Neural progenitor cell (in vitro differentiated cells): ENCODE measurements around a stretch of chr1.

DNA sequence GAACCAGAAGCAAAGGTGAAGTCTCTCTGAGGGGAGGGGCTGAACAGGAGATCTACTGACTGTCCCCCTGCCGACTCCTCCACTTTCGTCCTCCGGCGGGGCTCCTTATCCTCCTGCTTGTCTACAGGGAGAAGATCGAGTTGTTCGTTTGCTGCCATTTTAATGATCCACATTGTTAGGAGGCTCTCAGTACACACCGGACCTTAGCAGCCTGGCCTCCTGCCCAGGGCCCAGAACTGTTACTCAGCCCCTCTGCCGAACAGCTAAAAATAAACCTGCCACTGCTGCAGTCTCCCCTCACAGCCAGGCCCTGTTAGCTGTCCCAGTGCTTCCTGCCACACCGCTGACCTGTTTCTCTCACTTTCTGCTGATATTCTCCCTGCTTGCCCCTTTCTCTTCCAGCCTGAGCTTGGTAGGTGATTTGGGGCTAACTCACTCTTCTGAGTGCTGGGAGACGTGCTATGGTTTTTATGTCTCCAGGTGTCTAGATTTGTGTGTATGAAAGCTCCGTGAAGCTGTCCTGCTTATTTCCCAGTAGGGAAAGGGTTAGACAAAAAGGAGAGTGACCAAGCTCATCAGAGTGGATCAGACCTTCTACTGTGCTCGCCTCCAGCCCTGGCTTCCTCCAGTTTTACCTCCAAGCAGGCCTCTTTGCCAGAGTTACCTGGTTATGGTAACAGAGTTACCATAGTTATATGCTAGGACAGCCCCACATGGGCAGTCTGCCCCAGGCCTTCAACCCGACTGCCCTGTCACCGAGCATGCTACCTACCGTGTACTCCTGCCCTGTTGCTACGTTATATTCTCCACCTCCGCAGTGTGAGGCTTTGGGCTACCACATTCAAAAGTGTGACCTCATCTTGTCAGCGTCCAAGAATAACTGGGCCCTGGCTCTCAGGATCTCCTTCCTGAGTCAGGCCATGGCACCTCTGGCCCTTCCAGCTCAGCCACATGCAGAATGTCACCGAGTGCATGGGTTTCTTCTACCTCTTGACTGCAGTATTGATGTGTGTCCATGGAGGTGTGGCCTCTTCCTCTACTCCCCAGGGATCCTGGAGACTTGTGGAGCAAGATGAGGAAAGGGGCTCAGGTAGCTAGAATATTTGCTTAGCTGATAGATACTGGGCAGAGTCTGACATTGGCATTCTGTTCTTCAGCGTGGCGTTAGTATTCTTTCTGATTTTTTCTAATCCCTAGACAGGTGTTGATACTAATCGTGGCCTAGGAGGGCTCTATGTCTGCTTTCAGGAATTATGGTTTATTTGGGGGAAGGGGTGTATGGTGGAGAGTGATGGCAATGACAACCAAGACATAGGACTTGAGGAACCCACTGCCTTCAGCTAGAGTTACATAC is 8.7 kb downstream of the MAPKAPK2 start:
- RAMPAGE, long total RNA: no peak

DNA sequence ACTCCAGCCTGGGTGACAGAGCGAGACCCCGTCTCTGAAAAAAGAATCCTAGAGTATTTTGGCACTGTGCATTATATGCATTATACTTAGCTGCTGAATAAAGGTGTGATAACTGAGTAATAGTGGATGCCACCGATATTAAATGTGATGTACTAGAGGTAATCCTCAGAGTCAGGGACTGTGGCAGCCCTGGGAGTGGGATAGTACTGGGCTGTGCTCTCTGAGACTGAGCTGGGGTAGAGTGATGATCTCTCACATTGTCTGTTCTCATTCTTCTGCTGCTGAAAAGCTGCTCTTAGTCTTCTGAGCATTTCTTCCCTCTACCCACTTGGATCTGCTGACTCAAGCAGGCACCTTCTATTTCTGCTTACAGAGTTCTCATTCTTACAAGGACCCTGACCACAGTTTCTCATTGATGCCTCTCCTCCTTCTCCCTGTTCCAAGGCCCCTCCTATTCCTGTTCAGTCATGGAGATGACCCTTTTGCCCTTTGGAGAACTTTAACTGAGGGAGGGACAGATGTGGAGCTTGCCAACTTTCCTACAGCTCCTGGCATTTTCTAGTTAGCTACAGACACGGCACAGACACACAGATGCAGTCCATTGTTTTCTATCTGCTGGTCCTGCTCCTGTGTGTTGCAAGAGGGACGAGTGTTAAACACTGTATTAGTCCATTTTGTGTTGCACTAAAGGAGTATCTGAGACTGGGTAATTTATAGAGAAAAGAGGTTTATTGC is 12.1 kb downstream of the MAPKAPK2 start:
- RAMPAGE, long total RNA: no peak

GRCh38 chr1:206734713-206735712 is 35.6 kb upstream of the IL19 start:
- RAMPAGE, long total RNA: no peak

GRCh38 chr1:206766032-206766927 is 4.3 kb upstream of the IL19 start:
- RAMPAGE, long total RNA: no peak

GRCh38 chr1:206949158-206949735 is 3.0 kb upstream of the PIGR start:
- RAMPAGE, long total RNA: no peak

DNA sequence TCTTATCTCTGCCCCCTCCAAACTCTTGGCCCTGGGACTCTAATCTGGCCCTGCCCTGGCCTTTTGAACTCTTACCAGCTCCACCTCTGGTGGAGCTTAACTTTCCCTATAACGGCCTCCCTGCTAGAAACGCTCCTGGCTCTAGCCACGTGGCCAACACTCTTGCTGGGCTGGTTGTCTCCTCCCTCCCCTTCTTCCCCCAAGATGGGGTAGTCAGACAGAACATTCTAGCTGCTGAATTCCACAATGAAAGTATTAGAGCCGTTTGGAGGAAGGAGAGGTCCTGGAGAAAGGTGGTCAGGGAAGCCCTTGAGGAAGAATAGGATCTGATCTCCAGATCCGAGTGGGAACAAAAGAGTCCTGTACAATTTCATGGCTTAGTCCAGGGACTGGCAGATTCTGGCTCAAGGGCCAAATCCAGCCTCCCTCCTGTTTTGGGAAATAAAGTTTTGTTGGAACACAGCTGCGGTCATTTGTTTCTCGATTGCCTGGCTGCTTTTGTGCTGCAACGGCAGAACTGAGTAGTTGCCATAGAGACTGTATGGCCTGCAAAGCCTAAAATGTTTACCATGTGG is 9.5 kb upstream of the PIGR start:
- RAMPAGE, long total RNA: no peak

- RAMPAGE, long total RNA: no peak
Observed at GRCh38 chr1:206992707-206993265, 22.5 kb upstream of the FCAMR start.

GRCh38 chr1:207001619-207002382 is 30.8 kb downstream of the C1orf116 start:
- RAMPAGE, long total RNA: no peak

GRCh38 chr1:207004708-207005362 is 27.7 kb downstream of the C1orf116 start:
- RAMPAGE, long total RNA: no peak

DNA sequence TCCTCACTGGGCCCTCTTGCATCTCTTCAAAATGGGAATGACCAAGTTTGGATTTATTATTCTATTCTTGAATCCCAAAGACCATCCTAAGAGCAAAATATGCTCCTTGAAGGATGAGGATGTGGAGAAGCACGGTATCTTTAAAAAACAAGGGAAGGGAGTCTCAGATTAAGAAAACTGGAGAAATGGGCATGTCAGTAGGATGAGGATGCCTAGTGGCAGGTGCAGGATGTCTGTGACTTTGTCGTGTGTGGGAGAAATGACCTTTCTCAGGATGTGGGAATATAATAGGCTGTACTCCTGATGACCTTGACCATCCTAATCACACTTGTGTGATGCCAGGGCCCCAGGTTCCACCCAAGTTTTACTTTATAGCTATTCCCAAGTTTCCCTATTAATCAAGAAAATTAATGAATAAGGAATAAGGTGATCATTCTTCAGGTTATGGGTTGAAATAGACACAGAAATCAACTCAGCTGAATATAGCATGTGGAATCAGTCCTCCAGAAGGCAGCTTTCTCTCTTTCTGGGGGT is 12.9 kb downstream of the C1orf116 start:
- RAMPAGE, long total RNA: no peak

GRCh38 chr1:207024280-207024744 is 8.2 kb downstream of the C1orf116 start:
- RAMPAGE, long total RNA: no peak

DNA sequence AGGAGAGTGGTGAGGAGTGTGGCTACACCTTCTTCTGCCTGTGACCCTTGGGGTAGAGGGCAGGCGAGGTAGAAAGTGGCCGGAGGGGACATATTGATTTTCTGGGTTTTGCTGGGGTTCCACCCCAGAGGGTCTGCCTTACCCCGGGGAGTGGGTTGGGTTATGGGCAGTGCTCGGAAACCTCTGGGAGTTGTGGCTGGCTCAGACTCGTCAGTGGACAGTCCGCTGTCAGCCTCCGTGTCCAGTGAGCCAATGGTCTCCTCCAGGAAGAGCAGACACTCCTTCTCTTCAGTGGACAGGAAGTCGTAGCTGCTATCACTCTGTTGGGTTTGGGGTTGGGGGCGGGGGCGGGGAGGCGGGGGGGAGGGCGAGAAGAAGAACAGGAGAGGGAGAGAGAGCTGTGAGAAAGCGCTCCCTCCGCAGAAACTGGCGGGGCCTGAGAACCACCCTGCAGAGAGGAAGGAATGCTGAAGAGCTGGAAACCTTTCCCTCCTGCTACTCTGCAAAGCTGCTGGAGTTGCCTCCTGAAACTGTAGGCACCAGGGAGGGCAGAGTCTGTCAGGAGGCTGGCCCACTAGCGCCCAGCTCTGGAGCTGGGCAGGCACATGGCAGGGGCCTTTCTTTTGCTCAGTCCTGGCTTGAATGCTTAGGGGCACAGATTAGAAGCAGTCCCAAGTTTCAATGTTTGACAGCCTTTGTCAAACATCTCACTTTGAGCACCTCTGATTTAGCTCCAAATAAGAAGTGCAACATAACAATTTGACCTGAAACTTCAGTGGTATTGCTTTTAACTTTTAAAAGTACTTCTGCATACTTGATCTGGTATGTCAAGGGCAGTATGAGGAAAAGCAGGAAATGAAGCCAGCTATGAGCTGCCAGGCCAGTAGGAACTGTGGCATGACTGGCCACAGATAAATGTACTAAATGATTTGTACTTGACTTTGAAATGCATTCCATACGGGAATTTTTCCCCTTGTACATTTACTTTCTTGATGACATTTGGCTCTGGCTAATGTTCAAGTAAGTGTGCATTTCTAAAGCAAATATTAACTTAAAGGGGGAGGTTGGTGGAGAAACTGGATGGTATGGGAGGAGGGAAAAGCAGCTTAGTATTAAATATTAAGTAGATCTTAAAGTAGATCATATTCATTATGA is 7.4 kb downstream of the C1orf116 start:
- RAMPAGE, long total RNA: no peak

DNA sequence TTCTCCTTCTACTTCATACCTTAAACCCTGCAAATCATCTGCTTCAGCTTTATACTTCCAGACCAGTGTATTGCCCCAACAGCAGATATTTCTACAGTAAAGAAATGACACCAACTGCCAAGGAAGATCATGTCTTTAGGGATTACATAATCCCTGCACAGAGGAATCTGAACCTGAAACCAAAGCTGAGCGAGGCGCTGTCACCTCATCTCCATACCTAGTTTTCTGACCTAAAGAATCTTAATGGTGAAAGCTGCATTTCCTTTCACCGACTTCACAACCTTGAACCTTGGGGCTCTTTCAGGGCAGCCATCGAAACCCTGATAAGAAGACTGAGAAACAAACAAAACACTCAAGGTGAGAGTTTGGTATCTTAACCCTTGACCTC is 2.2 kb downstream of the C1orf116 start:
- RAMPAGE, long total RNA: no peak

- RAMPAGE, long total RNA: no peak
Observed at GRCh38 chr1:207058187-207058639, 5.1 kb downstream of the PFKFB2 start.

- RAMPAGE, long total RNA: no peak
Observed at GRCh38 chr1:207282431-207283362, 38.8 kb upstream of the CD55 start.

DNA sequence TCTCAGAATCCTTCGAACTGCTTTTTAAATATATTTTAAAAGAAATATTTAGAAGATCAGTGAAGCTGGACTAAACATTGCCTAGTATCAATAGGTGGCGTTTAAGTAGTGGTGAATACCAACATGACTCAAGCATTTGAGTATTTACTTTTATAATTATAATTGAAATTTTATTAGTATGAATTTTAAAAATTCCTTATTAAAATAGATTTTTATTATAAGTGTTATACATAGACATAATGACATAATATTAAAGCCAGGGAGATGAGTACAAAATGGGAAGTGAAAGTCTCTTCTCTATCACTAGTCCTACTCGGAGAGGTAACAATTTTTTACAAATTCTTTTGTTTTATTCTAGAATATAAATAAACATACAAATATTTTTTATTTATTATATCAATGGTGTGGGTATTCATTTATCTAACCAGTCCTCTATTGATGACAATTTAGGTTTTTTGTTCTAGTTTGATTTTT is 10.4 kb downstream of the CD55 start:
- RAMPAGE, long total RNA: no peak

DNA sequence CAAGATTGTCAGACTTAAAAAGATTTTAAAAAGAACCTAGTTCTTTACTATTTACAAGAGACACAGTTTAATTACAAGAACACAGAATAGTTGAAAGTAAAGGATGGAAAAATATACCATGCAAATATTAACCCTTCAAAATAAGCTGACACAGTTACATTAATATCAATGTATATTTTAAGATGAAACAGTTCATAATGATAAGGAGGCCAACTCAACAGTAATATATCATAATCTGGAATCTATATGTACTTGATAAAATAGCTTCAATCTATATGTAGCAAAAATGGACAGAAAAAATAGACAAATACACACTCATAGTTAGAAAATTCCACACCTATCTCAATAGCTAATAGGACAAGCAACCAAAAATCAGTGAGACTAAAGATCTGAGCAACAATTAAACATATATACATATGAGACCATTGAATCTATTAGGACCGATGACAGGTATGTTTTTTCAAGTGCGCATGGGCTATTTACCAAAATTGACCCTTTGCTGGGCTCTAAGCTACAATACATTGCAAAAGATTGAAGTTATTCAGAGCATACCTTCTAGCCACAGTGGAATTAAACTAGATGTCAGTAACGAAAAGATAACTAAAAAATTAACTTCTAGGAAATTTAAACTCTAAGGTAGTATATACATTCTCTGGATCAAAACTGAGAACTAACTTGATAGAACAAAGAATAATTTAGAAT is 13.5 kb downstream of the CD55 start:
- RAMPAGE, long total RNA: no peak

DNA sequence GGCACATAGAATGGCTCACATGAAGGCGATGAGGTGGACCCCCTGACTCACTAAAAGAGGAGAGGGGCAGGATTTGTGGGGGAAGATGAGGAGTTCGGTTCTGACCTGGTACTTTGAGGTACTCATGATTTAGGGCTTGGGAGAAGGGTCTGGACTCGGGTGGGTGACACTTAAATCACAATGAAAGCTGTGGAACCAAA is 12.4 kb upstream of the CR1 start:
- RAMPAGE, long total RNA: no peak

GRCh38 chr1:207589425-207590039 is 55.4 kb upstream of the CR1L start:
- RAMPAGE, long total RNA: no peak

- RAMPAGE, long total RNA: no peak
Observed at GRCh38 chr1:207737791-207738502, 13.9 kb upstream of the CD46 start.